ENCODE data around the gene DPYD.

DNA sequence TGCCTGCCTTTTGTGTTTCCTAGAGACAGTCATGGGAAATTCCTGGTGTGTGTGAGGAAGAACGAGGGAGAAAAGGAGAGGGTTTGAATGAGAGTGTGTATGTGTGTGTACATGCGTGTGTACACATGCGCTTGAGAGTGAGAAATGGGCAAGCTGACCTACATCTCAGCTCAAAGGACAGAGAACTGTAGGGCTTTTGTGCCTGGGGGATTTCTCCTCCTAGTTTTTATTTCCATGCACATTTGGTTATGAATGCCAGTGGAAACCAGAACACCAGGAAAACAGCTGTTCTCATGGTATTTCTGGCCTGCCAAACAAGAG lies 45.1 kb downstream of the SLC44A3 start:
- PRO-cap, result bidirectional peak, plus-strand start at position 258 of the sequence, minus-strand start at position 200 of the sequence

- PRO-cap, result no peak
Measured at GRCh38 chr1:95002028-95002511, 70.7 kb downstream of the ALG14 start.

DNA sequence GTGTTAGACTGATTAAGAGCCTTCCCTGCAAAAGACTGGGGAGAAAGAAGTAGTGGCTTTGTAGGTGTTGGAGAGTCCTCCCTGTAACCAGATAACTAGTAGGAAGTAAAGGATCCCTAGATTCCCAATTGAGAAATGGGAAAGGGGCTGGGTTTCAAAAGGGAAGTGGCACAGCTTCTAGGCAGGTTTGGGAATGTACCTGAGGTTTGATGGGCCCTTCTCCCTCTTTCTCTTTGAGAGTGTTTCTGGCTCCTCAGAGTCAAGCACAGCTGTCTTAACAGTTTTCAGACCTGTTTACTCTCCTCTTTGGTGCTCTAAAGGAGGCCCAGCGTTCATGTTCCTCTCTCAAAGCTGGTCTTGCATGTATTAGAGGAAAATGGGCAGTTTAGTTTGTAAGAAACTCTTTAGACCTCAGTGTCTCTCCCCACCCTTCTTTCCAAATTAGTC lies 2.3 kb downstream of the TLCD4 start:
- PRO-cap, result no peak

- PRO-cap, result no peak
Measured at GRCh38 chr1:95742380-95743666, 508.8 kb downstream of the RWDD3 start.

DNA sequence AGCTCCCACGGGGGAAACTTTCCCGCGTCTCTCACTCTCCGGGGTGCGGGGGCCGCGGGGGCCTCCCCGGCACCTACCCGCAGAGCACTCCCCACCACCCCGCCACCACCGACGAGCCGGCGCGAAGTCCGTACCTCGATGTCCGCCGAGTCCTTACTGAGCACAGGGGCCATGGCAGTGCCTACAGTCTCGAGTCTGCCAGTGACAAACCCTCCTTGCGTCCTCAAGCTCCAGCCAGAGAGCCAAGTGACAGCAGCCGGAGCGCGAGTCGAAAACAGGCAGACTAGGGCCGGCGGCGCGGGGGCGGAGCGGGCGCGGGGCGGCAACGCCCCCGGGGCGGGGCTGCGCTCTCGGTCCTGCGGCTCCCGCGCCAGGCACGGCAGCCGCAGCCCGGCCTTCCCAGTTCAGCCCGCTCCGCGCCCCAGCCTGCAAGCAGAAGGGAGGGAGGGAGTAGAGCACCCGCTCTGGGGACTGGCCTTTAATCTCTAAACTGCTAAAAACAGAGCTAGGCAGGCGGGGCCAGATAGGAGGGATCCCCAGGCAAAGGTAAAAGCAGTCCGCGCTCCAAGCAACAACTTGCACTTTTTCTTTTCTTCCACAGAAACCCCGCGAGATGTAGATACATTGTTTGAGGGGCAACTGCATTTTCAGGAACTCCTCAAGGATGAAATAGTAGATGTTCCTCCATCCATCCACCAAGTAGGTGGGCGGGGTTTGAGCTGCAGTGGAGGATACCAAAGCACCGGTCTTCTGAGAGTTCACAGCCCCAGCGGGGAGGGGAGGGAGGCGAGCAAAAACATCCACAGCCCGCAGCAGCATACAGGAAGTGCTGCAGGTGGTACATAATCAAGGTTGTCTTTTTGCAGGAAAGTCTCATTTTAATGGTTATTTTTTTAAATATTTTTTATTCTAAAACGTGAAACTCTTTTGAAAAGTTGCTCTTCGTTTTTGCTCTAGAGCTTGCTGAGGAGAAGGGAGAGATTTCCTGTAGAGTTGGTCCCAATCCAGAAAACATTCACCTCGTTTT lies at the start of gene DPYD:
Gene DPYD, minus strand, starts transcription at position 285 of the 1,027 bp plus-strand sequence.
- PRO-cap, result bidirectional peak, plus-strand start at position 402 of the sequence, minus-strand start at position 155 of the sequence

DNA sequence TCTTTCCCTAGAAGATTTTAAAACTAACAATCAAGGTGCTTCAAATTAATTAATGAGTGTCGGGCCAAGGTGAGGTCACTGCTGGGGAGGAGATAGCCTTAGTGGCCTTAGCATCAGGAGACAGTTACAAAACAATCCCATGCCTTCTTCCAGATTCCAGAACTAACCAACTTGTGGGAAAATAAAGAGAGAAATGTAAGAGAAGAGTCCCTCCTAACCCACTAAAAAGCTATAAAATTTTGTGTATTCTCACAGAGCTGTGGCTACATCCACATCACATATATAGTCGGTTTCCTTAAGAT lies 83.0 kb upstream of the PALMD start:
- PRO-cap, result no peak

DNA sequence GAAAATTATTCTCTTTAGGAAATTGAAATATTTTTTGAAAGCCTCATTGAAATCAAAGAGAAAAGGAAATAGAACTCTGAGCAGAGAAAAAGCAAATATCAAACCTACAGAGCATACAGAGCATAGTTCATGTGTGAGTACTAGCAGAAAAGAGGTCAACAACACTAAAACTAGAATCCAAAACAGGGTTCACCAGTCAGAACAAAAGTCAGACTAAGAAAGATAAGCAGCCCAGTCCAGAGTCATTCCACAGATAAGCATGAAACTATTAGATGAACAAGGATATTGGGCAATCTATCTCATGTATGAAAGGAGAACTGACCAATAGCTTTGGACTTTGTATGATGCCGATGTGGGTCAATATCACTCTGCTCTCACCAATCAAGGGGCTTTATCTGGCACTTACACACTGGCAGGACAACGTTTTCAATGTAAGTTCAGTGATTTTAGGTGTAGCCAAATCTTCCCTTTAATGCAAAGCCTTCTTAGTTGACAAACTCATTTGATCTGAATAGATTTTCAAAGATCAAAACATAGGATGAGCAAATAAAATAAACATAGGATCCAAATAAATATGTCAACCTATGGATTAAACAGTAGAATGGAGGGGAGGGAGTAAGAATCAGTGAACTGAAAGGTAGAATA lies 79.2 kb upstream of the PALMD start:
- PRO-cap, result no peak

GRCh38 chr1:99969353-99969551 lies 544 bp upstream of the SLC35A3 start:
- PRO-cap, result no peak

DNA sequence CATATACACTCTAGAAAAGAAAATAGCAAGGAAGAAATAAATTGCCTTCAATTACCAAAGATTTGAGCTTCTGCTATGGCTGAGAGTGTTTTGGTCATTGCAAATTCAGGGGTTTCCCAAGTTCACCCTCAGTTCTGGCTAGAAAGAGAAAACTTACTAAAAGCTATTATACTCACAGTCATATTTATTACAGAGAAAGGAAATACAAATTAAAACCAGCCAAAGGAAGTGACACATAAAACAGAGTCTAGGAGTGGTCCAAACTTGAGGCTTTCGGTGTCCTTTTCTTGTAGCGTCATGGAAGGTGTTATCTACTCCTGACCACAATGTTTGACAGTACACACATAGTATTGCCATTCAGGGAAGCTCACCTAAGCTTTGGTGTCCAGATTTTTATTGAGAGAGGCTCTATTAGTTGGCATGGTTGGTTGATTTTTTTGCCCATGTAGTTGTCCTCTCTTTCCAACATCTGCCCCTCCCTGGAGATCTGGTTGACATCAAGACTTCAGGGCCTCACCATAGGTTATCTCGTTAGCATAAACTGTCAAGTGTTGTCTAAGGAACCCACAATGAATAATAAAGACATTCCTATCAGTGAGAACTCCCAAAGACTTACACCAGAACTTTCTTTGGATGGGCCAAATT lies 9.1 kb upstream of the MFSD14A start:
- PRO-cap, result no peak

GRCh38 chr1:100443984-100444601 lies 91.8 kb downstream of the CDC14A start:
- PRO-cap, result no peak

GRCh38 chr1:100463805-100464054 lies 74.2 kb upstream of the GPR88 start:
- PRO-cap, result no peak

GRCh38 chr1:100485588-100486305 lies 52.2 kb upstream of the GPR88 start:
- PRO-cap, result no peak

DNA sequence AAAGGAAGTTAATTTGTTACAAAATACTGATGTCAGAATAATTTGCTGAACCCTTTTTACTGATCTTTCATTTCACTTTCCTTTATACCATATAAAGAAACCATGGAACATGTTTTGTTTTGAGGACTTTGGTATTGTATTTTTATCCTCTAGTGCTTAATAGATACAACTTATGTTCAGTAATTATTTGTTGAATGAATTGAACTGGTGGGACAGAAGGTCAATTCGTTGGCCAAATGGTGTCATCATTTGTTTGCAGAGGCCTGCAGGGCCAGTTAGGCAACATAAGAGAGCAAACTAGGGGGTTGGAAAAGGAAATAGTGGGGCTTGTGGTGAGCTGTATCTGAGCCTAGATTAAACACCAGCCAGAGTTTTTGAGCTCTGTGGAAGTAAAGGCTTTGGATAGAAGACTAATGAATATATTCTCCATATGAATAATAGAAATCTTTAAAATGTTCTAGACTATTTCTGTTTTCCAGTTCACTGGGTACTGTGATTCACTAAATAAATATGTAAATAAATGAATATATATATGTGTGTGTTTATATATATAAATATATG lies 22.1 kb upstream of the GPR88 start:
- PRO-cap, result no peak

DNA sequence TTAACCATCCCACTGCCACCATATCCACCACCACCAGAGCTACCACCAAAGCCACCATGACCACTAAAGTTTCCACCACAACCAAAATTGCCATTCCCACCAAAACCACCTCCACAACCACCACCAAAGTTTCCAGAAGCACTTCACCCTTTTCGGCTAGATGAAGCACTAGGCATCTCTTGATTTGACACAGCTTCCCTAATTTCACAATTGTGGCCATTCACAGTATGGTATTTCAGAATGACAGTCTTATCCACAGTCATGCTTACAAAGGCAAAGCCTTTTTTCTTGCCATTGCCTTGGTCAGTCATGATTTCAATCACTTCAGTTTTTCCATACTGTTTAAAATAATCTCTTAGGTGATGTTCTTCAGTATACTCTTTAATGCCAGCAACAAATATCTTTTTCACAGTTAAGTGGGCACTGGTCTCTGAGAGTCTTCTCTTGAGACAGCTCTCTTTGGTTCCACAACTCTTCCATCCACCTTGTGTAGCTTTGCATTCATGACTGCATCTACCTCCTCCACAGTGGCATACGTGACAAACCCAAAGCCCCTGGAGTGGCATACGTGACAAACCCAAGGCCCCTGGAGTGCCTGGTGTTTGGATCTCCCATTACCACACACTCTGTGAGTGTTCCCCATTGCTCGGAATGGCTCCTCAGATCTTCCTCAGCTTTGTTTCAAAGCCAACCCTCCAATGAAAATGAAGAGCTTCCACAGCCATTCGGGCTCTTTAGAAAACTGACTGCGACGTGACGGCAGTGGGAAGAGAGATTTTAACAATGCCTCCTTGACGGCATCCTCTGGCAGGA lies 45.6 kb downstream of the SLC30A7 start:
- PRO-cap, result no peak

- PRO-cap, result no peak
Measured at GRCh38 chr1:101407682-101408335, 171.0 kb downstream of the S1PR1 start.

- PRO-cap, result no peak
Measured at GRCh38 chr1:101997154-101997526, 414 bp upstream of the OLFM3 start.

DNA sequence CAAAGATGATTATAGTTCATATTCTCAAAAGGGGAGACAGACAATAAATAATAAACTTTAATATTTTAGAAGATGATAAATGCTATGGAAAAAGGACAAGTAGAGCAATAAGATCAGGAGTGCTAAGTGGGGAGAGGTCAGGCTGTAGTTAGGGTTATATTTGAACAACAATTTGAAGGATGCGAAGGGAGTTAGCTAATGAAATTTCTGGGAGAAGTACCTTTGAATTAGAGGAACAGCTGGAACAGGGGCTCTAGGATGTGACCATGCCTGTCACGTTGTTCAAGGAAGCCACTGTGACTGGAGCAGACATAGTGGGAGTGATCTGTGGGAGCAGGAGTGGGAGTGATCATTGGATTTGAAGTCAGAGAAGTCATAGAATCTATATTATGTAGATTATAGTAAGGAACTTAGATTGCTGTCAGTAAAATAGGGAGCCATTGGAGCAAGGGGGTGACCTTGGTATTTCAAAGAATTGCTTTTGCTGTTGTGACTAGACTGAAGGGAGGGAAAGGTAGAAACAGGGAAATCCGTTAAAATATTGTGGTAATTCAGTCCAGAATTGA lies 4.8 kb downstream of the RNPC3 start:
- PRO-cap, result no peak

DNA sequence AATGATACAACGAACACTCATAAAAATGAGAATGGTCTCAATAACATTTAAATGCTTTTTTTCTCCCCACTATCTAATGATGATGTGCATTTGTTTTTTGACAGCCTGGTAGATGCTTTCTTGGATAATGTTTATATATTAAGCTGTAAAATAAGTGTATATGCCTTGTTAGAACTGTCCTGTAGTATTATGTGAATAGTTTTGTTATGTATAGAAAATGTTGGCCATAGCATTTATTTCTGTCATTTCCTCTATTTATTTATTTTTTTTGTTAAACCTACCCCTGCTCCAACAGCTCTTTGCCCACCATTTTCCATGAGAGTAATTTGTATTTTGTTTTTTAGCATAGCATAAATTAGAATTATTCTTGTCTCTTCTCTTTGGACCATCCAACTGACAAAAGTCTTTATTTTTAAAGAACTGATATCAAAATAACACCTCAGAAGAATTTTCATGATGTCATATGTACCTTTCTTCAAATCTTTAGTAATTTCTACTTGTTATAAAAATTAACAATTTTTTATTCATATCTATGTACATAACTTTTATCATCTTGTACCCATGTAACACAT lies 663.1 kb downstream of the AMY1C start:
- PRO-cap, result no peak

GRCh38 chr1:107686356-107686636 lies 278.7 kb downstream of the VAV3 start:
- PRO-cap, result no peak

DNA sequence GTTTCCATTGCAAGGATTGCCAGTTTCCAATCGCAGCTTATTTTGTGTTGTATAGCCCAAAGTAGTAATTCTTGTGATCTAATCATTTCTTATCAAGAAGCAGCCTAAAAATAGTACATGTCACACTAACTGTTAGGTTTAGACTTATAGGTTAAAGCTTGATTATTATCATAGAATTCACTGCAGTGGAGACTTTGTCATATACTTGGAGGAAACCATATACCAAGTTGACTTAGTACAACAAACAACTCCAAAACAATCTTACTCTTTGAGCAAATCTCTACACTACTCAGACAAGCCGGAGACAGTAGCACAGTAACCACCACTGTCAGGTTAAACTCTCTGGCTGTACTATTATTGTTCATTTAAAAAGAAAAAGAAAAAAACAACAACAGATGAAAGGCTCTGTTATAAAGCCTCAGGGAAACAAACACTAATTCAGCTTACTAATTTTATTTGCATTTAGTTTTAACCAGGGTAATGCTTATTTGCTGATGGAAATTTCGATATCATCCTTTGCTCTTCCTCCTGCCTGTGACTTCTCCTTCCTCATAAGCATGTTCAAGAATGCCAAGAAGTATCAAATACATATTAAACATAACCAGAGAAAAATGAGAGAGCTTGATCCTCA lies 226.3 kb downstream of the VAV3 start:
- PRO-cap, result no peak

Measured in penis (tissue), 1 donor.